Cardiac septum (tissue), 1 donor: ENCODE data around the genes CLEC6A, CLEC4E, MFAP5, M6PR and PZP.

- PRO-cap: bidirectional peak, plus-strand start at chr12:8221631, minus-strand start at chr12:8221390; unidirectional peak, plus-strand start at chr12:8221631
Measured at GRCh38 chr12:8221500-8221962, 5.9 kb downstream of the FAM90A1 start.

GRCh38 chr12:8243088-8243487 is 15.7 kb upstream of the FAM90A1 start:
- PRO-cap: bidirectional peak, plus-strand start at chr12:8243180, minus-strand start at chr12:8242953

GRCh38 chr12:8455689-8456199 is at the start of gene CLEC6A:
CLEC6A (plus strand) TSS chr12:8455962.
- PRO-cap: no peak

DNA sequence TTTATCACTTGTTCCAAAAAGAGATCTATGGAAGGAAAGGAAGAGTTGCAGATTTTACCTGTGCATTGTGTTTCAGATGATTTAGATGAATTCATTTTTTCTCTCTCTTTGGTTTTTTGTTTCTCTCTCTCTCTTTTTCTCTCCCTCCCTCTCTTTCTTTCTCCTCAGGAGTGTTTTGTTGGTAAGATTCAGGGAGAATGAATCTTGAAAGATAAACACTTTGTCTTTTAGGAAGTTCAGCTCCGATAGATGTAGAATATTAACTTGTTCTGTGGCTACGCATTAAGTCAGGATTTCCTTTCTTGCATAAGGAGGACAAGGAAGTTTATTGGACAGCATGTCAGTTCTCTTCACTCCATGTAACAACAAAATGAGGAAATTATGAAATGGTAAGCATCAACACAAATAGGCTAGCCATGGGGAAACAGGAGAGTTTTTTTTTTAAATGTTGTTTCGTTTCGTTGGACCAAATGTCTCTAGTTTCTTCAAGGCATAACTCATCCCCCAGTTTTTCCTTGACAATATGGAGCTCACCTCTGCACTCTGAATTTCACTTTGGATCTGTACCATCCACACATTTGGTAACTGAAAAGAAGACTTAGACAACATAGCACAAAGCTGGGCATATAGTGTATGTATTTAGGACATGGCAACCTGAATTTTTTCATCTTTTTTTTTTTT is at the start of gene CLEC4E:
CLEC4E (minus strand) TSS at position 203 of the 681 bp plus-strand sequence.
- PRO-cap: no peak

DNA sequence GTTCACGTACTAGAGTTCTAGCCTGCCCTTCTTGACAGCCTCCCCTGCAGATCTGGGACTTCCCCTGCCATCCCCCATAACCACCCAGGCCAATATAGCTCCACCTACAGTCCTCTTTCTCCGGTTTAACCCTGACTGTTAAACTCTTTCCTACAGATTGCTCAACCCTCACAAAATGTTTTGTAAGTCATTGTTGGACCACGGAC is 21.5 kb downstream of the AICDA start:
- PRO-cap: no peak

DNA sequence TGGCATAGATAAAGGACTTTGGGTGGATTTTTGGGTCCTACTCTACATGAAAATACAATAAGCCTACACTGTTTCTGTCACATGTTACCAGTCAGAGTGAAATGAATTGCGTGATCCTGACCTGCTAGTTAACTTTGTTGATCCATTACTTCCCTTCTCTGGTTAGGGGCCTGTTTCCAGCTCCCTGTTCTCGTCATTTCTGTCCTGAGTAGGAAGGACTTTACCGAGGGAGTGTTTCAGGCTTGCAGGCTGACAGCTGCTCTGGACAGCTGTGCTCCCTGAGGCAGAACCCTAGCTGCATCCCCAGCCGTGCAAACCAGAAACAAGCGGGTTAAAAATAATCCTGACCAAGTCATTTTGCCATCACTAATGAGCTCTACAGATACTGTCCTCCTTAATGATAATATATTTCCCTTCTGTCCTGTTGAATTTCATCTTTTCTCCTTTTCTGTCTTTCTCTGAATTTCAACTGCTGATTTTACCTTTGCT is 1.5 kb downstream of the AICDA start:
- PRO-cap: no peak

DNA sequence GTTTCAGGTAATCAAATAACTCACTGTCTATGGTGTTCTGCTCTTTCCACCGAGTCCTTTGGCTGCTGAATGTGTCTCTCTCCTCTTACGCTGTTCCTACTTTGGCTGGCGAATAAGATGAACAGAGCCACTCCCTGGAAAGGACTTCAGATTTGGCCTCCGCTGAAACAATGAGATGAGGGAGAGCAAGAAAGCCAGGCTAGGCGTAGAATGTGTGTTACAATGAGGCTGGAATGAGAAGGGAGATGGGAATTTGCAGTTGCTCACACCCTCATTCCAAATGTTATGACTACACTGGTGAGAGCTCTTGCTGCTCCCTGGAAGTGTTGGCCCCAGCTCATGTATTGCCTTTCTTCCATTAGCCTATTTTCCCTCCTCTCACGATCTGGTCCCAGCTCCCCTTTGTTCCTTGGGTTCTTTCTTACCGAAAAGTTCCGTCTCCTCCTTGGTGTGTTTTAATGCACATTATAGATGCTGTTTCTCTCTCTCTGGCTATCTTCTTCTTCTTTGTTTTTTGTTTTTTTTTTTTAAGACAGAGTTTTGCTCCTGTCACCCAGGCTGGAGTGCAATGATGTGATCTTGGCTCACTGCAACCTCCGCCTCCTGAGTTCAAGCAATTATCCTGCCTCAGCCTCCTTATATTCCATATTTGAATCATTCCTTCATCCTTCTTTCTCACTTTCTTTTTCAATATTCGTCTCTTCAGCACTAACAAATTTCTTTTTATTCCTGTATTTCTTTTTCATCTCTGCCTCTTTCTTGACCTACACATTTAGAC is at the start of gene MFAP5:
MFAP5 (minus strand) TSS at position 224 of the 778 bp plus-strand sequence.
- PRO-cap: bidirectional peak, plus-strand start at position 173 of the sequence, minus-strand start at position 60 of the sequence

DNA sequence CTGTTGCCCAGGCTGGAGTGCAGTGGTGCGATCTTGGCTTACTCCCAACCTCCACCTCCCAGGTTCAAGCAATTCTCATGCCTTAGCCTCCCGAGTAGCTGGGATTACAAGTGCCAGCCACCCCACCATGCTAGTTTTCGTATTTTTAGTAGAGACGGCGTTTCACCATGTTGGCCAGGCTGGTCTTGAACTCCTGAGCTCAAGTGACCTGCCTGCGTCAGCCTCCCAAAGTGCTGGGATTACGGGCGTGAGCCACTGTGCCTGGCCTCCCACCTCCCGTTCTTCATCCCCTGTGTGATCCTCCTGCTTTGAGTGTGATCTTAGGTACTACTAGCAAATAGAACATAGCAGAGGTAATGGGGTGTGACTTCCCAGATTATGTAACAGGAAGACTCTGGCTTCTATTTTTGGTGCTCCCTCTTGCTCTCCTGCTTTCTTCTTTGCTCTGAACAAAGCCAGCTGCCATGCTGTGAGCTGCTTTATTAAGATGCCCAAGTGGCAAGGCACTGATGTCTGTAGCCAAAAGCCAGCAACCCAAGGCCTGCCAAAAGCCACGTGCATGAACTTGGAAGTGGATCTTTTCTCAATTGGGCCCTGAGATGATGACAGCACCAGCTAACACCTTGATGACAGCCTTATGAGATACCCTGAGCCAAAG is 5.7 kb upstream of the MFAP5 start:
- PRO-cap: no peak

- PRO-cap: unidirectional peak, plus-strand start at chr12:8692802; unidirectional peak, plus-strand start at chr12:8692876
Measured at GRCh38 chr12:8692376-8693047, 5.3 kb upstream of the RIMKLB start.

DNA sequence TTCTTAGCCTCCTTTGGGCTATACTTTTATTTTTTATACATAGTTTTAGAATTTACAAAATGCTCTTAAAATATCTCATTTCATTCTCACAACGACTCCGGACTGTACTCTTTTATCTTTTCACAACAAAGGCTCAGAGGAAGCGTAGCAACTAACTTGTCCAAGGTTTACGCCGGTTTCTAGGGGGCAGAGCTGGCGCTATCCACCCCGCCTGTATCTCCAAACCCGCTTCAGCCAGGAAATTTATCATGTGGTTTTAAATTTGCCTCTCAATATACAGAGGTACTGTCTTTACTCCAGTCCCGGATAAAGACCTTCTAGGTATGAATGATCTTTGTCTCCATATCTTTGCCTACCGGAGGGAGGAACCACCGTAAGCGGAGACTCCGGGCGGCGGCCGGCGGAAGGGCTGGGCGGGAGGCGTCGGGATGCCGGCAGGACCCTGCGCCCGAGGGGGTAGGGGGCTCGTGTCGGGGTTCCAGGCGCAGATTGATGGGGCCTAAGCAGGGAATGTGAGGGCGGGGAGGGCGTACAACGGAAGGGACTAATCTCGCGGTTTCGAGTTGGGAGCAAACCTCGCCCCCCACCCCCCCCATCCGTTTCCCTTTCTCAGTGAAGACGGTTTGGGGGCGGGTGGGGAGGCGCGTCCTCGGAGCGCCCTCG is 648 bp upstream of the RIMKLB start:
- PRO-cap: unidirectional peak, plus-strand start at position 403 of the sequence; bidirectional peak, plus-strand start at position 612 of the sequence, minus-strand start at position 546 of the sequence

DNA sequence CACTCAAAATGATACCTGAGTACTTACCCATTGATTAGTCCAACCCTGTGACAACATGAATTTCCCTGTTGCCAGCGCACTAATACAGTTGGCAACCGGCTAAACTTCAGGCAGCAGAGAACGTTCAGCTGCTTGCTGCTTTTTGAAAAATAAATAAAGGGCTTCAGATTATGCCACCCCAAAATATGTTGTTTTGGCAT is 9.9 kb upstream of the PHC1 start:
- PRO-cap: no peak

- PRO-cap: no peak
Measured at GRCh38 chr12:8917370-8917908, 3.1 kb downstream of the PHC1 start.

DNA sequence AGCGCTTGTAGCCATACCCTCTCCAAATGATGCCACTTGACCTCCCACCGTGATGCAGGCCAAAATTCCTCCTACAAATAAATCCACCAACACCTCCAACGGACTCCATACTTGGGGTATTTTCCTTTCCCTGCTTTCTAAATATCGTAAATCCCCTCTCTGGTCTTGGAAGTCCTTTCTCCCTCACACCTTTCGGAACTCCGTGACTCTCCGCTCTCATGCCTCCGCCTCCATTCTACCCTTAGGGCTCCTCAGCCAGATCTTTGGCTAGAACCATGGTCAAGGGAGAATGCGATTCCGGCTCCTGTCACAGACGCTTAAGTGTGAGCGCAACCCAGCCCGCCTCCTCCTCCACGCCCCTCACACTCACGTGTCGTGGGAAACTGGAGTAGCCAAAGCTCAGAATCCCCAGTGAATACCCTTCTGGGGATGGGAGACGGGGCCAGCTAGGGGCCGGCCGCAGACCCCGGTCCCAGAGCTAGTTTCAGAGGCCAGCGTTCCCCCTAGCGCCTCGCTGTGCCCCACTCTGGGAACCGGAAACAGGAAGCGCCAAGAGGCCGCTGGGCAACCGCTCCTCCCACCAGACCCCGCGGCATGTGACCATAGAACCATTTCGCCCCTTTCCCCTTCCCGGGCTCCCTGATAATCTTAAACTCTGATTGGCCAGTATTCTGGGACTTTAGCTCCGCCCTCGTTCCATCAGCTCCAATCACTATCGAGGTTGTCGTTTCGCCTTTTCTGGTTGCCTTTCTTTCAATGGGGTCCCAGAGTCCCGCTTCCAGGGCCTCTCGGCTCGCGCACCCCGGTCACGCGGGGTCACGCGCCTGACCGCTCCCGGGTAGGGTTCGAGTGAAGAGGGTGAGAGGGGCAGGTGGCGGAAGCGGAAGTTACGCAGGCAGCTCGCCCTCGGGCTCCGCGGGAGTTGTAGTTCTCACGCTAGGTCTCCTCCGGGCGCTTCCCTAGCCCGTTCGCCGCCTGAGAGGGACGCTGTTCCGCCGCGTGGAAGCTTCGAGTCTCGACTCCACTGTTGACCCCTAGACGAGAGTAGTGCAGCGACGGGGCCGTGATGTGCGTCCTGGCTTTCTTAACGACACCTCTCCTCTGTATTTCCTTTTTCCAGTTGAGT is at the start of gene M6PR:
M6PR (minus strand) TSS at position 528 of the 1,126 bp plus-strand sequence.
- PRO-cap: bidirectional peak, plus-strand start at position 414 of the sequence, minus-strand start at position 293 of the sequence; bidirectional peak, plus-strand start at position 1,037 of the sequence, minus-strand start at position 528 of the sequence

DNA sequence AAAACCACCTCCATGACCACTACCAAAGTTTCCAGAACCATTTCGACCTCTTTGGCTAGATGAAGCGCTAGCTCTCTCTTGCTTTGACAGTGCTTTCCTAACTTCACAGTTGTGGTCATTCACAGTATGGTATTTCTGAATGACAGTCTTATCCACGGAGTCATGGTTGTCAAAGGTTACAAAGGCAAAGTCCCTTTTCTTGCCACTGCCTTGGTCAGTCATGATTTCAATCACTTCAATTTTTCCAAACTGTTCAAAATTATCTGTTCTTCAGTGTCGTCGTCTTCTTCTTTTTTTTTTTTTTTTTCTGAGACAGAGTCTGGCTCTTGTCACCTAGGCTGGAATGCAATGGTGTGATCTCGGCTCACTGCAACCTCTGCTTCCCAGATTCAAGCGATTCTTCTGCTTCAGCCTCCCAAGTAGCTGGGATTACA is 38.5 kb downstream of the KLRG1 start:
- PRO-cap: no peak

- PRO-cap: no peak
Measured at GRCh38 chr12:9122096-9122641, 6.5 kb upstream of the A2M start.

DNA sequence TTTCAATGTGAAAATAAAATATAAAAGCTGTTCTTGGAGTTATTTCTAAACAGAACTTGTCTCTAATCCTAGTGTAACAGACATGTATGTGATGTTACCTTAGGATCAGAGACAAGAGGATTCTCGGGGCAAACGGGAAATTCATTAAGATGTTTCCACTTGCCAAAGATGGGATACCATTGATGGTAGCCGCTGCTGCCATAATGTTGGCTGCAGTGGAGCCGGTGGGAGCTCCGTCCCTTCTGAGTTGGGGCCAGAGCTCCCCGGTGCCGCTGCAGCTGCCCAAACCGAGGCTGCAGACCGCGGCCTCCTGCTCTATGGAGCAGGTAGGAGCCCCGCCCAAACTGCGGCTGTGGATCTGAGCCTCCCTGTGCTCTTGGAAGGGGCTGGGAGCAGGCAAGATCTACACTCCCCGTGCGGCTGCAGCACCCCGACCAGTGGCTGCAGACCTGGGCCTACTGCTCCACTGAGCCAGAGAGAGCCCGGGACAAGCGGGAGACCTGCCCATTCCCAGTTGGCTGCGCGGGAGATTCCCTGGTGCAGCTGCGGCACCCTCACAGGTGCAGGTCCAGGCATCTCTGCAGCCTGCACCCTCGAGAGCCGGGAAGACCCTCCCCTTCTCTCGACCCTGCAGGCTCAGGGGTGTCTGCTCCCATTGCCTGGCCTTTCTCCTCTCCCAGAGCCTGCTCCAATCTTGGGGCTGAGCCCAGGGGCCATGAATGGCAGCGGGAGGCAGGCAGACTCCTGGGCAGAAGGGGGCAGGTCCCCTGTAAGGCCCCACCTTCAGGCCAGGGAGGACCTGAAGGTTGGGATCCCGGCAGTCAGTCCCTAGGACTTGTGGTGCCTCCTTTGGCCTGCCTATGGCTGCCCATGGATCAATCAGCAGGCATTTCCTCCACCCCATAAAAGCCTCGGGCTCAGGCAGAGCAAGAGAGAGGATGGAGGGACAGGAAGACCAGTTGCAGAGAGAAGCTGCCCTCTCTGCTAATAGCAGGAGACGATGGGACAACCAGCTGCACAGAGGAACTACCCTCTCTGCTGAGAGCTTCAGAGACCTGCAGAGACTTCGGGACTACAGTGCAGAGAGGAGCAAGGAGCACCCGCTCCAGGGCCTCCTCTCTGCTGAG is 8.7 kb upstream of the A2M start:
- PRO-cap: no peak

- PRO-cap: no peak
Measured at GRCh38 chr12:9131650-9132644, 16.2 kb upstream of the A2M start.

GRCh38 chr12:9164788-9165340 is 43.3 kb downstream of the PZP start:
- PRO-cap: unidirectional peak, plus-strand start at chr12:9165159

DNA sequence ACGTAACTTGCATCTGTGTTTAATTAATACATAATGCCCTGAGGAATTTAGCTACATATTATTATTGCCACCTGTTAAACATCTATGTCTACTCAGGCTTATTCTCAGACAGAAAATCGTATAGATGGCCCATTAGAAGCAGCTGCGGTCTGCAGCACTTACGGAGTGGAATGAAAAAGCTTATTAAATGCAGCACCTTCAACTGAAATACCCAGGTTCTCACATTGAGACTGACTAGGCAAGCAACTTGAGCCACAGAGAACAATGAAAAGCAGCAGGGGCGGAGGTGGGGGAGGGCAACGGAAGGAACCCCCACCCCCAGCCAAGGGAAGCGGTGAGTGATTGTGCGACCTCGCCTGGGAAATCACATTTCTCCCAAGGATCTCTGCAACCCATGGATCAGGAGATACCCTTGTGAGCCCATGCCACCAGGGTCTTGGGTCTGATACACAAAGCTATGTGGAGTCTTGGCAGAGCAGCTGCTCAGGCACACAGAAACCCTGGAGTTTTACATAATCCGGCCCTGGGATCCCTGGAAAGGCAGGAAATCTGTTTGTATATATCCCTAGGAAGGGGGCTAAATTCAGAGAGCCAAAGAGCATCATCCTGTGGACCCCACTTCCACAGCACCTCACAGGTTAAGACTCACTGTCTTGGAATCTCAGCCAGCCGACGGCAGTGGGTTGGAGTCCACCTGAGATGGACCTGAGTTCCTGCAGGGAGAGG is 38.1 kb downstream of the PZP start:
- PRO-cap: unidirectional peak, minus-strand start at position 172 of the sequence; unidirectional peak, minus-strand start at position 232 of the sequence

DNA sequence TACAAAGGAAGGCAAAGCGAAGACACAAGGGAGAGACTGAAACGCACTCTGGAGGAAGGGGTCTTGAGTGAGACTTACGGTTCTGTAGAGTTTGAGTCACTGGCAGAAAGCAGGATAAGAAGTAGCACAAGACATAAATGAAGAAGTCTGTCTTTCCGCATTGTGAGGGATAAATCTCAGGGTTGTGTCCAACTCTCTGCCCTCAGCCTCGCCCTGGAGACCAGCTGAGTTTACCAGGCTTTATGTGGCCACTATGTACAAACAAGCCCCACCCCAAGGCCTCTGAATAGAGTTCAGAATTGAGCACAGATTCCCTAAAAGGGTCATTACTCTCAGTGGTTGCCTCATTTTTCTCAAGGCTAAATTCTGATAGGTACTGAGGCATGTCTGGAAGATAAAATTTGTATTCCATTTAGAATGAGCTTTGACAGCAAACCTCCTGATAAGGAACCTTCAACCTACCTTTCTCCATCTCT is at the start of gene PZP:
PZP (minus strand) TSS at position 215 of the 476 bp plus-strand sequence.
- PRO-cap: no peak